Mesothelial cell of epicardium (in vitro differentiated cells): ENCODE measurements around the gene LGALS9B.

DNA sequence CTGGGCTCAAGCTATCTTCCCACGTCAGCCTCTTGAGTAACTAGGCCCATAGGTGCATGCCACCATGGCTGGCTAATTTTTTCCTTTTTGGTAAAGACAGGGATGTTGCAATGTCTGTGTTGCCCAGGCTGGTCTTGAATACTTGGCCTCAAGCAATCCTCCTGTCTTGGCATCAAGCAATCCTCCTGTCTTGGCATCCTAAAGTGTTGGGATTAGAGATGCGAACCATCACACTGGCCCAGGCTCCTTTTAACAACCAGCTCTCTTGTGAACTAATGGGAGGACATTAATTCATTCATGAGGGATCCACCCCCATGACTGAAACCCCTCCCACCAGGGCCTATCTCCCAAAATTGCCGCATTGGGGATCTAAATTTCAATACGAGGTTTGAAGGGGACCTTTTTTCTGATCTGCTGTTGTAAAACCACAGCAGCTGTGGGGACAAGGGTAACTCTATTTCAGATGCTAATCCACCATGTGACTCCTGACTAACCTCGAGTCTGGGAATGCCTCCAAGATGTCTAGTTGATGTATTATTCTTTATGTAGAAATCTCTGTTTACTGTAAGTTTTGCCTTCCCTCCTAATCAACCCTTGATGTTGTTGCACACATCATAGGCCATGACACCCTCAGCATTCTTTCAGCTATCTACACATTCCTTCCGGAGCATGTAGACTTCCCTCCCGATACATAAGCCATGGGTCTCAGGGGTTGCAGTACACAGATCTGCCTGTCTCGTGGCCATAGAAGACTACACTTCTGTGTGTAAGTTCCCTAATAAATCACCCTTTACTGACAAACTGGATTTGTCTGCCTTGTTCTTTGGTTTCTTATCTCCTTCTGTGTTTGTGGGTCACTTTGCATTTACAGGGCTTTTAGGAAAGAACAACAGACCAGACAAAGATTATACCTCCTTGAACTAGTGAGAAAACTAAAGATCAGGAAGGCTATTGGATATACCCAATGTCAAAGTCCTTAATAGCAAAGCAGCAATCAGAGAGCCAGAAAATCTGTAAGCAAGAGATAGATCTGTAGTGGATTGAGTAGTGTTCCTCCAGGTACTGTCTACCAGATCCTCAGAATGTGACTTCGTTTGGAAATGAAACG is 37.7 kb downstream of the RNF112 start:
- PRO-cap = unidirectional peak, plus-strand start at position 720 of the sequence

- PRO-cap = no peak
These were observed 31.3 kb downstream of the AKAP10 start for GRCh38 chr17:19946282-19946828.

DNA sequence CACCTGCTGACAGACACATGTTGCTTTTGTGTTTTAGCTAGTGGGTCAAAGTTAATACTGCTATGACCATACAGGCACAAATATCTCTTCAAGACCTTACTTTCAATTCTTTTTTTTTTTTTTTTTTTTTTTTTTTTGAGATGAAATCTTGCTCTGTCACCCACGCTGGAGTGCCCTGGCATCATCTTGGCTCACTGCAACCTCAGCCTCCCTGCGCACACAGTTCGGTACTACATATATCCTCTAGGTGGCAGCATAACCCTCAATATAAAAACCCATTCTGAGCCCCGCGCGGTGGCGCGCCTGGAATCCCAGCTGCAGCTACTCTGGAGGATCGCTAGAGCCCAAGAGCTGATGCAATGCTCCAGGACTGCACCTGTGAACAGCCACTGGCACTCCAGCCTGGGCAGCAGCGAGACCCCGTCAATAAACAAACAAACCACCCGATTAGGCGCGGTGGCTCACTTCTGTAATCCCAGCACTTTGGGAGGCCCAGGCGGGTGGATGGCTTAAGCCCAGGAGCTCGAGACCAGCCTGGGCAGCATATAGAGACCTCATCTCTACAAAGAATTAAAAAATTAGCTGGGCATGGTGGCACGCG is 15.2 kb upstream of the AKAP10 start:
- PRO-cap = no peak

DNA sequence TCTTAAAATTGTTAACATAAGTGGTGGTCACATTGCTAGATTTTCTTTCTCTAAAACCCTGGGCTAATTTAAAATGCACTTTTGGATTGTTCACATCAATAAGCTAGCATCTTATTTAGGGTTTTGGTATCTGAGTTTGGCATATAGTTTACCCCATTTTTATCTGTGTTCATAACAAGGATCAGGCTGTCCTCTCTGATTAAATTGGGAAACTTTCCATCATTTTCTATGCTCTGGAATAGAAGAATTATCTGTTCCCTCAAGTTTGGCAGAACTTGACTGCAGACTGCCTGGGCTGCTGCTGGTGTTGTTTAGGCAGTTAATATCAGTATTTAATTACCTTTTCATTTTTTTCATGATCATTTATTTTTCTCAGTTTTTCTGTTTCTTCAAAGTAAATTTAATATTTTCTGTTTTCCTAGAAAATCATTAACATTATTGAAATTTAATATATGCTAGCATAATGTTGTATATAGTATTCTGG is 1.8 kb downstream of the SPECC1 start:
- PRO-cap = no peak

DNA sequence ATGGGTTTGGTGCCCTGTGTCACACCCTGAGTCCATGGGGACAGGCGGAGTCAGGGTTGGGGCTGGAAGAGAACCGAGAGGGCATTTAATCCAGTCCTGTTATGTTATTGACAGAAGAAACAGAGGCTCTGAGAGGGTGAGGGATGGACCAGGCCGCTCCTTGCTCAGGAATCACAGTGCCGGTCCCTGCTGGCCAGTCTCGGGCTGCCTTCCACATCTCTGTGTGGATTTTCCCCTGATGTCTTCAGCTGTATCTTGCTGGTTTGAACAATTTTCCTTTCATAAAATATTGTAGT is 86.6 kb downstream of the SPECC1 start:
- PRO-cap = no peak

DNA sequence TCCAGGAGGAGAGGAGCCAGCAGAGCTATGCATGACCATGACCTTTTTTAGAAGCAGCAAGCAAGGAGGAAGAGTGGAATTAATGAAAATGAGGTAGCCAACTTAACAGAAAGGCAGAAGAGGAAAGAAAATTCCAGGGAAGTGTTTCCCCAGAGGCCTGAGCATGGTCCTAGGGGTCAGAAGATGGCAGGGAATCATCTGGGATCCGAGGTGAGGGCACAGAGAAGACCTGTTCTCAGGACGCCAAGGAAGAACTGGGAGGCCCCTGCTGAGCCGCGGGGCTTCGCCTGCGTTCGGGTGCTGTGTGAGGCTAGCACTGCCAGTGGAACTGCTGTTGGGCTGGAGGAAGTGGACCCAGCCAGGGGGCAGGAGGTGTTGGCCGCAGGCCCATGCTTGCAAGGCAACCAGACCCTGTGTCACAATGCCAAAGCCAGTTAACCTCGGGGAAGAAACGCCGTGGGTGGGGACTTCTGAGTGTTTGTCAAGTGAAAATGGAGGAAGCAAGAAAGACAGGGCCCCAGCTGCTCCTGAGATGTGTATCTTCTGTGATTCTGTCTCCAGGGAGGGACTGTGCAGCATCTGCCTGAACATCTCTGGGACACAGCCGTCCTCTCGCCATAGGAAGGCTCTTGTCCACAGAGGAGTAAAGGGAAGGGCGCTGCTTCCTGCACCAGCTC is 185.5 kb downstream of the LGALS9B start:
- PRO-cap = no peak

GRCh38 chr17:20300030-20301130 is 167.0 kb downstream of the LGALS9B start:
- PRO-cap = no peak

DNA sequence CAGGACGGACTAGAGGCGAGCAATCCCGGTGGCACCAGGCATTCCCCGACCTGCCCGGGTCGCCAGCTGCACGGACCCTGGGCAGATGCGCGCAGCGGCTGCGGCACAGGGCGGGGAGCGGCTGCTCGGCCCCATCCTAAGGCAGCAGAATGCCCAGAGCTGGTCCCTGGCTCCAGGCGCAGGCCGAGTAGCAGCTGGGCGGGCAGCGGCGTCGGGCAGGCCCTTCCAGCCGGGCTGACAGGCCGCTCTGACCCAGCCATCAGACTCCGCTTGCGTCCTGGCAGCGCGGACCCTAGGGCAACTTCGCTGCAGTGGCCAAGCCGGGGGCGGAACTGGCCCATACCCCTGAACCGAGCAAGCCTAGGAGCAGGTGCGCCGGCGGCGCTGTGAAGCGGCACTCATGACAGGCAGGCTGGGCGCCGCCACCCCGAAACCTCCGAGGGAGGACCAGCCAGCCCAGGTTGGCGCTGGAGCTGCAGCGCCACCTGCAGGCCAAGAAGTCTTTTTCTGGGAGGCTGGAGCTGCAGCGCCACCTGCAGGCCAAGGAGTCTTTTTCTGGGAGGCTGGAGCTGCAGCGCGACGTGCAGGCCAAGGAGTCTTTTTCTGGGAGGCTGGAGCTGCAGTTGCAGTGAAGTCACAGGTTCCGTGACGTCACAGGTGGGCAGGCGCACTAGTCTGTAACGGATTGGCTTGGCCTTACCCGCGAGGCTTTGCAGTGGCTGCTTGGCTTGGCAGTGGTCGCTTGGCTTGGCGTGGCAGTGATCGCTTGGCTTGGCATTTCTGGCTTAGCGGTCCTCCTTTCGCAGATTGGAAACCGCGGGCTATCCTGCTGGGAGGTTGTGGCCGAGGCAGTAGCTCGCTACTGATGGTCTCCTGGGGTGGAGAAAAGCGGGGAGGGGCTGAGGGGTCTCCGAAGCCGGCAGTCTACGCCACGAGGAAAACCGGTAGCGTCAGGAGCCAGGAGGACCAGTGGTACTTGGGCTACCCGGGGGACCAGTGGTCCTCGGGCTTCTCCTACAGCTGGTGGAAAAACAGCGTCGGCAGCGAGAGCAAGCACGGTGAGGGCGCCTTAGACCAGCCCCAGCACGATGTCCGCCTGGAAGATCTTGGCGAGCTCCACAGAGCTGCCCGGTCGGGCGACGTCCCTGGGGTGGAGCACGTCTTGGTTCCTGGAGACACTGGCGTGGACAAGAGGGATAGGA is 146.5 kb downstream of the LGALS9B start:
- PRO-cap = no peak

DNA sequence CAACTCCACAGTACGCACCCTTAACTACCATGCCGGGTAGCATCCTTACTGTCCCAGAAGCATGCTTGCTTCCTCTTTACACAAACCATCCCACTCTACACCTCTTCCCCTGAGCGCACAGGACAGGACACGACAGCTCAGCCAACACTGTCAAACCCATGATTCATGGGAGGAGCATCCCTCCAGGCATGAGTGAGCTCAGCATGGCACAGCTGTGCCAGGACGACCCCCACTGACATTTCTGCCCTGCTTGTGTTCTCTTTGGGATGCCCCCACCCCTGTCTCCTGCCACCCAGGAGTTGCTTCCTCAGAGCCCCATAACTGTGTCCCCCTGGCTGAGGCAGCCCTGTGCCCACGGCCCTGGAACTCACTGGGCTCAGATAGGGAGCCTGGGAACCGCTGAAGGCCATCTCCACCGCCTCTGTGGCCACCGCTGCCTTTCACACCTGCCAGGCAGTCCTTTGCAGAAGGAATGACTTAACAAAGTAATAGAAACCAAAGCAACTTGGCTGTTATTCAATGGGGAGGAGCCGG is at the start of gene LGALS9B:
TSS of gene LGALS9B (minus strand) at position 479 of the 534 bp plus-strand sequence.
- PRO-cap = no peak

DNA sequence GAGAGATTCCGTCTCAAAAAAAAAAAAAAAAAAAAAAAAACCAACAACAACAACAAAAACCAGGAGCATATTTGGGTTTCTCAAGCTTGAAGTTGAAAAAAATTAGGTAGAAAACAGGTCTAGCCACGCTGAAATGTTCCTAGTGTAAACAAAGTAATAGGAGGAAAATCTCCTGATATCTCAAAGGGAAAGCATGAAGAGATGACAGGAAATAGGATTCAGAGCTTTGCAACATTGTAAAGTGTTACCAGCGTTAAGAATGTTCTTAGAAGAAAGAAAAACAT is 48.5 kb upstream of the CDRT15L2 start:
- PRO-cap = no peak

GRCh38 chr17:20706828-20707368 is 127.4 kb downstream of the CDRT15L2 start:
- PRO-cap = no peak

DNA sequence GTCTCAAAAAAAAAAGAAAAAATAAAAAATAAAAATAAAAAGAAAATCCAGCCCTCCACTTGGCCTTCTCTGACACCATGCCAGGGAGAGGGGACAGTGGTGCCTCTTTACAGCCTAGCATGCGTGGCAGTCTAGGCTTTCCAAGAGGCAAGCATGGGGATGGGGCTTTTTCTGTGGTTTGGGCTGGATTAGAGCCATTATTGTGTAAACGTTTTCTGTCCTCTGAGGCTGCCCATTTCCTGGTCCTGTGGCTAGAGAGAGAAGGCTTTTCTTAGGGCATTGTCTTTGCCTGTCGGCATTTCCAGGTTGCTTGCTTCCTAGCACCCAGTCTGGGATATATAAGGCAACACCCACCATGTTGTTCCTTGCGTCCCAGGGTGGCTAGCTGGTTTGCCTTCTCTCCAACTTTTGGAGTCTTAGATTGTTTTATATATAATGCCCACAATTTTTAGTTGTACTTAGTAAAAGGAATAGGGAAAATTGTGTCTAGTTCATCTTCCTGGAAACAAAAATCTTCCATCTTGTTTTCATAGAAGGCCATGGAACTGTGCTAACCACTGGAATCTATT is 2.6 kb upstream of the DHRS7B start:
- PRO-cap = no peak

GRCh38 chr17:21297980-21298322 is 13.4 kb downstream of the MAP2K3 start:
- PRO-cap = no peak

GRCh38 chr17:21298692-21299284 is 14.3 kb downstream of the MAP2K3 start:
- PRO-cap = no peak

- PRO-cap = no peak
These were observed 1.8 kb downstream of the KCNJ12 start for GRCh38 chr17:21377972-21378435.

DNA sequence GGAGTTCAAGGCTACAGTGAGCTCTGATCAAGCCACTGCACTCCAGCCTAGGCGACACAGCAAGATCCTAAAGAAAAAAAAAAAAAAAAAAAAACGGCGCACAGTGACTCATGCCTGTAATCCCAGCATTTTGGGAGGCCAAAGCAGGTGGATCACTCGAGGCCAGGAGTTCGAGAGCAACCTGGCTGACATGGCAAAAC is 19.0 kb downstream of the KCNJ12 start:
- PRO-cap = no peak

GRCh38 chr17:21463965-21464818 is 88.0 kb downstream of the KCNJ12 start:
- PRO-cap = no peak

DNA sequence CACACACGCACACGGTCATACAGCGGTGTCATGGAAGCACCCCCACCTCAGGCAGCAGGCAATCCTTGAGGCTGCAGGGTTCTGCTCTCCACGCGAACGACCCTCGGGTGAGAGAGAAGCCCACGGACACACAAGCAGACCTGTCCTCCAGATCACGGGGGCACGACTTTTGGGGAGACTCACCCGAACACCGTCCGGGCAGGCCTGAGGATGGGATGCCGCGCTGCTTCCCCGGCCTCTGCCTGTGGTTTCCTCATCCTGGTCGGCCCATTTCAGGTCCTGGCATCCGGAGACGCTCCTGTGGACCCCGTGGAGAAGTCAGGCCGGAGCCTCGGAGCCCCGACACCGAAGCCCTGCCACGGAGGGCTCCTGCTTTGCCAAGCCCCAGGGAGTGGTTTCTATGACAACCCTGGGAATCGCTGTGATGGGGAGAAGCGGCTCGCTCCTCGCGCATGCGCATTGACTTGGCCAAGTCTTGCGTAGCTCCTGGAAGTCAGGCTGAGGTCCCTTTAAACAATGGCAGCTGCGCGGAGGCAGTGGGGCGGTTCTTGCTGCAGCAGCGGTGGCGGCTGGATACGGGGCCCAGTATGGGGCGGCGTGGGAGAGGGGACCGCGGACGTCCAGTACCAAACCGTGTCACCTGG is 118.1 kb upstream of the KCNJ18 start:
- PRO-cap = no peak

DNA sequence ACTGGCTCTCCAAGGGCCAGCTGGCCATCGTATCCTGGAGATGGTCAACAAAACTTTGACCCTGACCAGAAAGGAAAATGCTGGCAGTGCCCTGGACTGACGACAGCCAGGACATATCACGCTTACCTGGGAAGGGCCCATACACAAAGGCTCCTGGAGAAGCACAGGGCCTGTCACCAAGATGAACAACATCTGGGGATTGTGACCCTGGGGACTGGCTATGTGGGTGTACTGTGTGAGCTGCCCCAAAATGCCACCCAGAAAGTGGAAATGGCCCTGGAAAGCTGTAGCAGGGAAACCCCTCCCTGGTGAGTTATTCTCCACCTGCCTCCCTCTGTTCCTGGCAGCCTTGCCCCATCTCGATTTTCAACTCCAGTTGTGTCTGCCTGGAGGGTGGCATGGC is 117.6 kb upstream of the KCNJ18 start:
- PRO-cap = no peak

DNA sequence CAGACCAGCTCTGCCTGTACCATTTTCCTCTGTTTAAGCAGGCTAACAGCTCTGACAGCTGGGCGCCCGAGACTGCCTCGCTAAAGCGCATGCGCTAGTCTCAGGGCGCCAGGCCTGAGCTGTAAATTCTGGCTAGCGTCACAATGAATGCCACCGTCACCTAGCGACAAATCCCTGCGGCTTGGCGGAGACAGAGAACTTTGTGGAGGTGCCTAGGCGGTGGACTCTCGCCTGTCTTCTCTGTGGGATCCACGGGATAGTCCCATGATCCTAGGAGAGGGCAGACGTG is 573.9 kb downstream of the KCNJ18 start:
- PRO-cap = no peak